Liver (tissue), 9 donors: Measurements from ENCODE around the gene C2orf69.

GRCh38 chr2:197488197-197488495 lies 11.5 kb downstream of the HSPD1 start:
- PRO-cap, 5 experiments, result no peak in any of the 5 experiments
- RAMPAGE, long total RNA, 2 experiments, result no peak in any of the 2 experiments
- RRBS, result no CpG with 5 or more reads among the region's 1 CpG

GRCh38 chr2:197499524-197499682 lies 237 bp downstream of the HSPD1 start:
- PRO-cap, 5 experiments, result no peak in any of the 5 experiments
- RAMPAGE, long total RNA, 2 experiments, result no peak in any of the 2 experiments
- RRBS, result no CpG with 5 or more reads among the region's 17 CpGs

- PRO-cap, 5 experiments, result peak in 3 of 5 experiments; most common plus-strand start chr2:197500645 (in 2); most common minus-strand start chr2:197500602 (in 1)
- RAMPAGE, long total RNA, 2 experiments, result no peak in any of the 2 experiments
- RRBS, result no CpG with 5 or more reads among the region's 23 CpGs
Observed at GRCh38 chr2:197500502-197500898, 321 bp downstream of the HSPE1 start.

- PRO-cap, 5 experiments, result no peak in any of the 5 experiments
- RAMPAGE, long total RNA, 2 experiments, result no peak in any of the 2 experiments
- RRBS, result no CpG with 5 or more reads among the region's 1 CpG
Observed at GRCh38 chr2:197615143-197615564, 60.2 kb downstream of the RFTN2 start.

DNA sequence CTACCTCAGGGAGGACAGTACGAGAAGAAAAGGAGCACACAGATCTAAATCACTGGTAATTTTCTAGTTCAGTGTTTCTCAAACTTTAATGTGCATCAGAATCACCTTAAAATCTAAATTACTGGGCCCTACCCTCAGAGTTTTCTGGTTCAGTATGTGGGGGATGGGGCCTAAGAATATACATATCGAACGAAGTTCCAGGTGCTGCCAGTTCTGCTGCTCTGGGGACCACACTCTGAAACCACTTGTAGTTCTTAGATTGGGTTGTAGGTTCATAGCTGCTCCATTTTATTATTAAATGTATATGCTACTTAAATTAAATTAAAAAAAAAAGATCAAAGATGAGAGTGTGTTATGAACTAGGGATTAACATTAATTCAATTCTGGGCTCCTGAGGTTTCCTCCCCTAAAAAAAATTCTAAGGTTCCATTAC lies 981 bp upstream of the MARS2 start:
- PRO-cap, 5 experiments, result no peak in any of the 5 experiments
- RAMPAGE, long total RNA, 2 experiments, result no peak in any of the 2 experiments
- RRBS, result no CpG with 5 or more reads among the region's 3 CpGs

GRCh38 chr2:197705103-197705323 lies 156 bp upstream of the MARS2 start:
- PRO-cap, 5 experiments, result peak in 5 of 5 experiments; most common minus-strand start chr2:197705223 (in 3)
- RAMPAGE, long total RNA, 2 experiments, result no peak in any of the 2 experiments
- RRBS, result 3% methylated on average over 12 of the region's 28 CpGs

- PRO-cap, 5 experiments, result no peak in any of the 5 experiments
- RAMPAGE, long total RNA, 2 experiments, result no peak in any of the 2 experiments
- RRBS, result 13% methylated on average over 16 of the region's 97 CpGs
Observed at GRCh38 chr2:197785857-197786997, 1.1 kb upstream of the BOLL start.

GRCh38 chr2:197808860-197809433 lies 4.6 kb downstream of the PLCL1 start:
- PRO-cap, 5 experiments, result no peak in any of the 5 experiments
- RAMPAGE, long total RNA, 2 experiments, result no peak in any of the 2 experiments
- RRBS, result no CpG with 5 or more reads among the region's 6 CpGs

DNA sequence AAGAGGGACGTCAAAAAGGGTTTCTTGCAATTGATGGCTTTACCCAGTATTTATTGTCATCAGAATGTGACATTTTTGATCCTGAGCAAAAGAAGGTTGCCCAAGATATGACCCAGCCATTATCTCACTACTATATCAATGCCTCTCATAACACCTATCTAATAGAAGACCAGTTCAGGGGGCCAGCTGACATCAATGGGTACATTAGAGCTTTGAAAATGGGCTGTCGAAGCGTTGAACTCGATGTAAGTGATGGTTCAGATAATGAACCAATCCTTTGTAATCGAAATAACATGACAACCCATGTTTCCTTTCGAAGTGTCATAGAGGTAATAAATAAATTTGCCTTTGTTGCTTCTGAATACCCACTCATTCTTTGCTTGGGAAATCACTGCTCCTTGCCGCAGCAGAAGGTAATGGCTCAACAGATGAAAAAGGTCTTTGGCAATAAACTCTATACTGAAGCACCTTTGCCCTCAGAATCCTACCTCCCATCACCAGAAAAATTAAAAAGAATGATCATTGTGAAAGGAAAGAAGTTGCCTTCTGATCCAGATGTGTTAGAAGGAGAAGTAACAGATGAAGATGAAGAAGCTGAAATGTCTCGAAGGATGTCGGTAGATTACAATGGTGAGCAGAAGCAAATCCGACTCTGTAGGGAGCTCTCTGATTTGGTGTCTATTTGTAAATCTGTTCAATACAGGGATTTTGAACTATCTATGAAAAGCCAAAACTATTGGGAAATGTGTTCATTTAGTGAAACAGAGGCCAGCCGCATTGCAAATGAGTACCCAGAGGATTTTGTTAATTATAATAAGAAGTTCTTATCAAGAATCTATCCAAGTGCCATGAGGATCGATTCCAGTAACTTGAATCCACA lies 280.5 kb downstream of the PLCL1 start:
- PRO-cap, 5 experiments, result no peak in any of the 5 experiments
- RAMPAGE, long total RNA, 2 experiments, result no peak in any of the 2 experiments
- RRBS, result no CpG with 5 or more reads among the region's 12 CpGs

GRCh38 chr2:198706788-198707245 lies 750.9 kb downstream of the SATB2 start:
- PRO-cap, 5 experiments, result no peak in any of the 5 experiments
- RAMPAGE, long total RNA, 2 experiments, result no peak in any of the 2 experiments
- RRBS, result no CpG with 5 or more reads among the region's 1 CpG

DNA sequence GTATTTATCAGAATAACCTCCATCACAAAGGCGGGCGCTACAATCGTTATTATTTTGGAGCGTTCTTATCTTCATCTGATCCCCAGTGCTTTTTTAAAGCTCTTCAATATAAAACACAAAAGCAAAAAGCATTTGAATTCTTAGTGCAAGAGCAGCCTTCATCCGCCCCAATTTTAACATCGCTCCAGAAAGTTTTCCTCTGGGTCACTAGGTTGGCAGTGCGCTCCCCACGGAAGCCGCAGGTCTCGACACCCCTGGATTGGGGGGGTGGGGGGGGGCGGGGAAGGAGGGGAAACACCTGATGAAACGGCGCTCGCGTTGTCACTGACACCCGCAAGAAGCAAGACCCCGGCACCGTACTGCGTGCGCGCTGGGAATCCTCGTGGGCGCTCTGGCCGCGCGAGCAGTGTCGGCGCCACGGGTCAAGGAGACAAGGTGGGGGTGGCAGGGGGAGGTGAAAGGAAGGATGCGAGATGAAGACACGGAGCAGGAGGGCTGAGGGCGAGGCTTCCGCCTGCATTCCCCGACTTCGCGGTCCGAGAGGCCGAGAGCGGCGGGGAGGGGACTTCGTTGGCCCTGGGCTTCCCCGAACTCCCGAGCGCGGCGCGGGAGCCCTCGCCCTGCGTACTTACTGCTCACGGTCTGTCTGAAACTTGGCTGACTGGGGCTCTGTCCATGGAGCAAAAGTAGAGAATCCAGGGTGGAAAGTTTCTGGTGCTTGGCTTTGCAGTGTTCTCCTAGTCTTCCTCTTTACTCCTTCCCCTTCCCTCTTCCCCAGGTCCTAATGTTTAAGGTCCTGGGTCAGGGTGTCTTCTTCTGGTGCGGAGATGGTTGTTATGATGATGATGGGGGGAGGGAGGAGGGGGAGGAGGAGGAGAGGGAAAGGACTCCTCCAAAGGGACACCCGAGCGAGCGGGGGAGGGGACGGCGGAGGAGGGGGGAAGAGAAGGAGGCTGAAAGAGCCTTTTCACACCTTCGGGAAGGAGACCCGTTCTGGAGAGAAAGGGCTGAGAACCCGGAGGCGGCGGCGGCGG lies 715 bp downstream of the SATB2 start:
- PRO-cap, 5 experiments, result no peak in any of the 5 experiments
- RAMPAGE, long total RNA, 2 experiments, result no peak in any of the 2 experiments
- RRBS, result no CpG with 5 or more reads among the region's 63 CpGs

DNA sequence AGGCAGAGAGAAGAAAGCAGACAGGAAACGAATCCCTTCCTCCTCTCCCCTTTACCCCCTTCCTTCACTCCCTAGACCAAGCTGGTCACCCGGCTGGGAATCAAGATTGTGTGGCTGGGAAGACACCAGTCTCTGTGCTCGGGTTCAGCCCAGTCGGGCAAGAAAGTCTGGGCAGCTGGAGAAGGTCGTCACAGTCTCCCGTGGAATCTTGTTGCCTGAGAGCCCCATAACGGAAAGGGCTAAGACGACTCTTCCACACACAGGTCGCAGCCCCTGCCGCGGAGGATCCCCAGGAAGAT lies 12.2 kb upstream of the SATB2 start:
- PRO-cap, 5 experiments, result no peak in any of the 5 experiments
- RAMPAGE, long total RNA, 2 experiments, result no peak in any of the 2 experiments
- RRBS, result no CpG with 5 or more reads among the region's 11 CpGs

- PRO-cap, 5 experiments, result no peak in any of the 5 experiments
- RAMPAGE, long total RNA, 2 experiments, result no peak in any of the 2 experiments
- RRBS, result no CpG with 5 or more reads among the region's 17 CpGs
Observed at GRCh38 chr2:199581786-199582710, 124.3 kb upstream of the SATB2 start.

DNA sequence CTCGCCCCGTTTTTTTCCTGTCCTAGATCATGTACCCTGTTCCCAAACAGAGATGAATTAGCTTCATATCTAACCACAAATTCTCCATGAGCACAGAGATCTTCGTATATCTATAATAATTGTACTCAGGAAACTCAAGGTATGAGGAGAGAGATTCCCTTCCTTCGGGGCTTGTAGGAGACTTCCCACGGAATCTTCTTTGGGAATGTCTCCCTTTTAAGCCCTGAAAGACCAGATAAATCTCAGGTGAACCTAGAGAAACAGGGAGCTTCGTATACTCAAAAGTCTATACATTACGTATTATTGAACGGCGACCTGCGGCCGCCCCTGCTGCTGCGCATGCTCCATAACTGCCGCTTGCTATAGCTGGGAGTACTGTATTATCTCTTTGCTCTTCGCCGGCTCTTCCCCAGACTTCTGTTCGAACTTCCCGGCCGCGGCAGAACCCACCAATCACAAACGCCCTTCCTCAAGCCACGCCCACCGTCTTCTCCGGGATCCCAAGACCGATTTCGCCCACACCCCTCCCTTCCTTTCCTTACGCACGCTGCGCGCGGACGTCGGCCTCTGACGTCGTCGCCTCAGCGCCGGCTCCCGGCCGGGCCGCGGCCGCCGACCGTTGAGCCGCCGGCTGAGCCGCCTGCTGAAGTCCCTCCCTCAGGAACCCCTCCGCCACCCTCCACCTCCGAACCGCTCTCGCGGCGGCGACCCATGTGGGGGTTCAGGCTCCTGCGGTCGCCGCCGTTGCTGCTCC lies at the start of gene C2orf69:
Gene C2orf69 (plus strand): TSS at position 566 of the 754 bp plus-strand sequence.
- PRO-cap, 5 experiments, result peak in 5 of 5 experiments; most common plus-strand start position 566 of the sequence (in 4); most common minus-strand start position 408 of the sequence (in 1)
- RAMPAGE, long total RNA, 2 experiments, result start-site peak on the plus strand in 1 of 2 experiments, centred at position 574 of the sequence, 120 reads per replicate
- RRBS, result 3% methylated on average over 17 of the region's 58 CpGs

- PRO-cap, 5 experiments, result no peak in any of the 5 experiments
- RAMPAGE, long total RNA, 2 experiments, result no peak in any of the 2 experiments
- RRBS, result no CpG with 5 or more reads among the region's 6 CpGs
Observed at GRCh38 chr2:199988225-199988724, 32.9 kb downstream of the MAIP1 start.

- PRO-cap, 5 experiments, result no peak in any of the 5 experiments
- RAMPAGE, long total RNA, 2 experiments, result no peak in any of the 2 experiments
- RRBS, result no CpG with 5 or more reads among the region's 3 CpGs
Observed at GRCh38 chr2:200063416-200063850, 108.1 kb downstream of the MAIP1 start.

- PRO-cap, 5 experiments, result no peak in any of the 5 experiments
- RAMPAGE, long total RNA, 2 experiments, result no peak in any of the 2 experiments
- RRBS, result 54% methylated on average over 1 of the region's 58 CpGs
Observed at GRCh38 chr2:200174219-200175420, 131.9 kb upstream of the SPATS2L start.

- PRO-cap, 5 experiments, result peak in 1 of 5 experiments; most common plus-strand start chr2:200376924 (in 1)
- RAMPAGE, long total RNA, 2 experiments, result no peak in any of the 2 experiments
- RRBS, result no CpG with 5 or more reads among the region's 11 CpGs
Observed at GRCh38 chr2:200376482-200377166, 70.1 kb downstream of the SPATS2L start.

DNA sequence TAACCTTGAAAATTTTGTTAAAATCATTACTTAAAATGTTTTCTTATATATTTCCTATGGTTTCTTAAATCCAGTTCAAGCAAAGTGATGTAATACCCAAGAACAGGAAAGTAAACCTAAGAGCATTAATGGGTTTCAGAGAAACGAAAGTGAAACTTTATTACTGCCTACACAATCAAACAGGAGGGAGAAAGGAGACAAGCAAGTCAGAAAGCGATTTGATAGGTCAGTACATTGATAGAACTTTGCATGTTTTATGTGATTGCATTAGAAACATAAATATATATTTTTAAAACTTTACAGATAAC lies 77.3 kb downstream of the SPATS2L start:
- PRO-cap, 5 experiments, result no peak in any of the 5 experiments
- RAMPAGE, long total RNA, 2 experiments, result no peak in any of the 2 experiments
- RRBS, result no CpG with 5 or more reads among the region's 2 CpGs

- PRO-cap, 5 experiments, result no peak in any of the 5 experiments
- RAMPAGE, long total RNA, 2 experiments, result no peak in any of the 2 experiments
- RRBS, result no CpG with 5 or more reads among the region's 8 CpGs
Observed at GRCh38 chr2:200476764-200477154, 33.1 kb downstream of the KCTD18 start.